Parotid gland (tissue), 1 donor: Measurements from ENCODE around the gene TMEM117.

- PRO-cap: unidirectional peak, minus-strand start at chr12:34311915
Measured at GRCh38 chr12:34311664-34312183, 289.4 kb downstream of the ALG10 start.

DNA sequence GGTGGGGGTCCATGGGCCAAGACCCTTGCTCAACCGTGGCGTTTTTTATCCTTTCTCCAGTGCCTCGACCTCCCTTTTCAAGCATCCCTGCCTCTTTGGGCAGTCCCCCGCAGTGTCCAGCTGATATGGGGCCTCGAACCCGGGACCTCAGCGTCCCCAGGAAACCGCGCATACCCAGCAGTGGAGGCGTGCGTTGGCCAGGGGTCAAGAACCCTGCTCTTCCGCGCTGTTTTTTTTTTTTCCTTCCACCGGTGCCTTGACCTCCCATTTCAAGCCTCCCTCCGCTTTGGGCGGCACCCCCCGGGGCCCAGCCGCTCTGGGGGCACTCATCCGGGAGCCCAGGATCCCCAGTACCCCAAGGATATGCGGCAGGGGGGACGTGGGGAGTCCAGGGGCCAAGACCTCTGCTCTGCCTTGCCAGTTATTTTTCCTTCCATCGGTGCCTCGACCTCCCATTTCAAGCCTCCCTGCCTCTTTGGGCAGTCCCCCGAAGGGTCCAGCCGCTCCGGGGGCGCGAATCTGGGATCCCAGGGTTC lies 325.8 kb downstream of the ALG10 start:
- PRO-cap: no peak

DNA sequence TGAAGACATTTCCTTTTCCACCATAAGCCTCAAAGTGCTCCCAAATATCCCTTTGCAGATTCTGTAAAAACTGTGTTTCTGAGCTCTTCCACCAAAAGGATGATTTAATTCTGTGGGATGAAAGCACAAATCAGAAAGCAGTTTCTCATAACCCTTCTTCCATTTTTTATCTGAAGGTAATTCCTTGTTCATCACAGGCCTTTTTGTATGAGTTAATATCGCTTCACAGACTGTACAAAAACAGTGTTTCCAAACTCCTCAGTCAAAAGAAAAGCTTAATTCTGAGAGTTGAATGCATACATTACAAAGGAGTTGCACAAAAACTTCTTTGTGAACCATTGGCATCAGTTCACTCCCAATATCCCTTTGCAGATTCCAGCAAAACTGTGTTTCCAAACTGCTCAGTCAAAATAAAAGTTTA lies 408.7 kb upstream of the ALG10B start:
- PRO-cap: no peak

DNA sequence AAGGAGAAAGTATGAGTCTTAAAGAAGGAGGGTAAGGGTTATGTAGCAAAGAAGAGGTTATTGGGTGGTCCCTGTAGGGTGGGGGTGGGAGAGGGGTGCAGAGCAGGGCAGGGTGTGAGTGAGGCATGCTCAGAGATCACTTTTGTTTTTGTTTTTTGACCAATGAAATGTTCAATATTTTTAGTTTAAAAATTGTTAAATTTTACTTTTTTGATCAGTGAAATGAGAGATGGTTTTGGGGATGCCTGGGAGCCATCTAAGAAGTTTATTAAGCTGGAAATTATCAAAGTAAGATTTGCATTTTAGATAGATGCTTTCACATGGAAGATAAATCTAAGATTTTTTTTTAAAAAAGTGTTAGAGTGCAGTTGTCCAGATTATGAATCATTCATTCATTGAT lies 185.5 kb upstream of the ALG10B start:
- PRO-cap: no peak

- PRO-cap: no peak
Measured at GRCh38 chr12:38892079-38892296, 13.4 kb downstream of the CPNE8 start.

DNA sequence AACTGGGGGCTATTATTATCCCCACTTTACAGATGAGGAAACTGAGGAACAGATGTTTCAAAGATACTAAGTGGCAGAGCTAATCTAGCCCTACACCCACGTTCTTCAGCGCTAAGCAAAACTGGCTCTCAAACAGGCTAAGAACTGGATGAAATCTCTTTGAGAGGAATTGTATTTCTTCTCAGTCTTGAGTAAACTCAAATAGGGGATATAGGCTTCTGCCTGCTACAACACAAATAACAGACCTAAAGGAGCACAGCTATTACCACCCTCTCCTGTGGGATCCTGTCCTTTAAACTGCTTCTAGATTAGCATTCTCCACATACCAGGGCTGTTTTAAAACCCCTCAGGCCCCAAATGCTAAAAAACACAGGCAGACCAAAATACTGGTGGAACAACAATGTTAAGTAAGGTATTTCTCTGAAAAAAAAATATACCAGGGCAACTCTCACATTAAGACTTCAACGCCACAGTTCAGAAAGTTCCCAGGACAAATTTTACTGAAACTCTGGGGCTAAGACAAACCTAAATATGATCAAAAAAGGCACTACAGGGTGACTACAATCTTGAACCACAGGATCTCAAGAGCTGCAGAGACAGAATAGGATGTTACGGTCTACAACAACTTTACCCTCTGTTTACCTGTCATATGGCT lies 7.4 kb downstream of the CPNE8 start:
- PRO-cap: no peak

- PRO-cap: bidirectional peak, plus-strand start at chr12:38905065, minus-strand start at chr12:38904825; unidirectional peak, plus-strand start at chr12:38905228
Measured at GRCh38 chr12:38904653-38905351, 589 bp downstream of the CPNE8 start.

DNA sequence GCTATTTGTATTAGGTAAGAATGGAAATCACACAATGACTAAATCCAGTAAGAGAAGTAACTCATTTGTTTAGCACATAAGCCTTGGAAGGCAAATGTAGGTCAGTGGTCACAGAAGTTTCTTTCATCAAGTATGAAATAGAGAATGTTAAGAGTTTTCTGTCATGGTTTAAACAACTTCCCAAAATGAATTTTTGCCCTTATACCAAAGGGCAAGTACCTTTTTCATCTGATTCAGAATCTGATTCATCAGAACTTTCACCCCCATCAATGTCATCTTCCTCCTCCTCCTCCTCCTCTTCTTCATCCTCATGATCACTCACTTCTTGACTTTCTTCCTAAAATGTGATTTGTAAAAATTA lies 101.7 kb downstream of the KIF21A start:
- PRO-cap: no peak

GRCh38 chr12:39443765-39443927 lies 726 bp upstream of the KIF21A start:
- PRO-cap: no peak

- PRO-cap: no peak
Measured at GRCh38 chr12:42173906-42174692, 29.4 kb upstream of the GXYLT1 start.

GRCh38 chr12:42177403-42178592 lies 33.1 kb upstream of the GXYLT1 start:
- PRO-cap: no peak

DNA sequence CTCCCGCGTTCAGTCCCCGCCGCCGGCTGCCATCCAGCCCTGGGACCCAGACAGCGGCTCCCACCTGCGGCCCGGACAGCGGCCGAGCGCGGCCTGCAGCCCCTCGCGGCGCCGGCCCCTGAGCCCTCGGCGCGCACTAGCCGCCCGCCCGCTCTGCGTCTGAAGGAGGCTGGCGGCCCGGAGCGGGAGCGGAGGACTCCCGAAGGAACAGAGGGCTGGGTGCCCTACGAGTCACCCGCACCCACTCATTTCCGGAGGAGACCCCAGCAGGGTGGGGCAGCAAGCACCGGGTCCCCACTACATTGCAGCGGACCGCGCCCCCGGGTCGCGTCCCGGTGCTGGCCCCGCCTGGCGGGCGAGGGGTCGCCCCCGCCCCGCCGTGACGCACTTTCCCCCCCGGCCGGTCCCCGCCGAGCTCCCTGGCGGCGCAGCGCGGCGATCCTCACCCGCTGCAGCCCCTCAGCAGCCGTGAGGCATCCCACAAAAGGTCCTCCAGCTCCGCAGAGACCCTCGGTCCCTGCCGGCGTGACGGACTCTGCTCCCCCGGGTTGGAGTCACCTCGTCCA lies 106.2 kb downstream of the PRICKLE1 start:
- PRO-cap: unidirectional peak, minus-strand start at position 304 of the sequence

DNA sequence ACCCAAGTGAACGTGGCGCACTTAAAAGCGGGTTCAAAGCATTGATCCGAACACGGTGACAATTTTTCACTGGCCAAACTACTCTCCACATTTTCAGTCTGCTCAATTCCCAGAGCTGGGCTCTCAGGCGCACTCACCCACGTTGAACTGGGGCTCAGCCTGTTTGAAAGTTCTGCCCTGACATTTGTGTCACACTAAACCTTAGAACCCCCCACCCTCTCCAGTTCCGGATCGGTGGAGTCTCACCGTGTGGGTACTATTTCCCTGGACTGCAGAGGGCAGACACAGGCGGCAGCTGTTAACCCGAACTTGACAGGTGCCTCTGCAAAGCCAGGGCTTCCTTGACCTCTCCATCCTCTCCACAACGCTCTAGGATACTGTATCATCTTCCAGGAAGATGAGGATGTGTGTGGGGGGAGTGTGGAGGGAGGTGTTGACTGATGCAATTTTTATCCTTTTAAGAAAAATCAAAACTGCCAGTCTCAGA lies 1.0 kb upstream of the PRICKLE1 start:
- PRO-cap: no peak

DNA sequence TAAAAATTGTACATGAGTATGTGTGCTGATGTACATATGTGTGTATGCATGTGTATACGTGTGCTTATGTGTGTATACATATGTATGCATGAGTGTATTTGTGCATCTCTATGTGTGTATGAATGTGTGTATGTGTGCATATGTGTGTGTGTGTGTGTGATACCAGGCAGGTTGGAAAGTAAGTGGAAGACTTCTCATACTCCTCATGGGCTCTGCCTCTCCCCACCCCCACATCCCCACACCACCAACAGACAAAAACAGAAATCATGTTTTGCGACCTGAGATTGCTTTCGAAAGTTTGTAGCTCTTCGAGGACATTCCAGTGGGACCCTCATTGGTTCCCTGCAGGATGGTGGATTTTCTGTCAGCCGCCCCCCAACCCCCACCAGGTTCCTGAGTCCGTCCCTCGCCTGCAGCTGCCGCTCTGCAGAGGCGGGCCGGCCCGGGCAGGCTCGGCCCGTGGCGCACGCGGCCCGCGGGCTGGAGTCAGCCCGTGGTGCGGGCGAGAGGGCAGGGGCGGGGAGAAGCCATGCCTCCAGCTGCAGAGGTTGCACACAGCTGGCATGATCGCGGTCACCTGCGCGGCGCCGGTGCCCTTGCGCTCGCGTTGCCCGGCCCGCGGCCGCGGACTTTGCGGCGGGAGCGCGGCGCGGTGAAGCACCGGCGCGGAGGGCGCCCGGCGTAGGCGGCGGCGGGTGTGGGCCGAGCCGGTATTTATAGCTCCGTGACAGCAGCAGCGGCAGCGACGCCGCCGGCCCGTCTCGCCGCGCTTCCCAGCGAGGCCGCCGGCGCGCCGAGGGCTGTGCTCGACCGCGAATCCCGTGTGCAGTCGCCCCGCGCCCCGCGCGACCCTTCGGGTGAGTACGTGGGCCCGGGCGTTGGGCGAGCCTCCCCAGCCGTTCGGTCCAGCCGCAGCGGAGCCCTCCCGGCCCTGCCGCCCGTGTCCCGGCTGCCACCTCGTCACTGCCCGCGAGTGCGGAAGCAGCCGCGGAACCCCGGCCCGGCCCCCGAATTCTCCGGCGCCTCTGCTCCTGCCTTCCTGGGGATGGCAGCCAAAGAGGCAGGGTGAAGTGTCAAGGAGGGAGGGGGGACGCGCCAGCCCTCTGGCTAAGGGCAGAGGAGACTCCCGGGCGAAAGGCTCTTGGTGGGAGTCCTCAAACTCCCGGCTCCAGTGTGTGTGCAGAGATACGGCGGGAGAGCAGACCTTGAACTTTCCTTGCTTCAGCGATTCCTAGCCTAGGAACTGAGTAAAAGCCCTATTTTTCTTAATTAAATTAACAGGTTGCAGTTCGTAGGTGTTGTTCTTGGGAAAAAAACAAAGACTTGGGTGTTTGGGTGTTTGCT lies at the start of gene TMEM117:
TSS of gene TMEM117 (plus strand) at position 742 of the 1,344 bp plus-strand sequence.
- PRO-cap: bidirectional peak, plus-strand start at position 1,068 of the sequence, minus-strand start at position 965 of the sequence

DNA sequence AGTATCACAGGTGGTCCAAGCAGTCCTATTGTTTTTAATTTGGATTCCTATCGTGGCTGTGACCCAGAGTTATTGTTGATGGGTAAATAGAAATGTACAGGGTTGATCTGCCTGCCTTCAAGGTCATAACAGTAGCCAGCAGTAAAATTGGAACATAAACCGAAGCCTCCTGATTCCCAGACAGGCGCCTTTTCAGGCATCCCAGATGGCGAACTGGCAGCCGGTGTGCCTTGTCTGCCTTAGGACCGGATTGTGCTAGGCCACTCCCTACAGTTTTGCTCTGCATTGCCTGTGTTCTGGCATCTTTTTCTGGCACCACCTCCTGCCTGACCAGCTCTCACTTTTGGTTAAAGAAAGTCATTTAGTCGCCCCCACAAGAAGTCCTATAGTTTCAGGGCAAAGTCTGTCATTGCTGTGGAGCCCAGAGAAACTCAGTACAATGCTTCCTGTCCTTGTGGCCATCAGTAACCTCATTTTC lies 22.3 kb downstream of the TMEM117 start:
- PRO-cap: no peak

GRCh38 chr12:43936348-43937216 lies 100.7 kb downstream of the TMEM117 start:
- PRO-cap: no peak

- PRO-cap: no peak
Measured at GRCh38 chr12:44001330-44002020, 165.6 kb downstream of the TMEM117 start.

DNA sequence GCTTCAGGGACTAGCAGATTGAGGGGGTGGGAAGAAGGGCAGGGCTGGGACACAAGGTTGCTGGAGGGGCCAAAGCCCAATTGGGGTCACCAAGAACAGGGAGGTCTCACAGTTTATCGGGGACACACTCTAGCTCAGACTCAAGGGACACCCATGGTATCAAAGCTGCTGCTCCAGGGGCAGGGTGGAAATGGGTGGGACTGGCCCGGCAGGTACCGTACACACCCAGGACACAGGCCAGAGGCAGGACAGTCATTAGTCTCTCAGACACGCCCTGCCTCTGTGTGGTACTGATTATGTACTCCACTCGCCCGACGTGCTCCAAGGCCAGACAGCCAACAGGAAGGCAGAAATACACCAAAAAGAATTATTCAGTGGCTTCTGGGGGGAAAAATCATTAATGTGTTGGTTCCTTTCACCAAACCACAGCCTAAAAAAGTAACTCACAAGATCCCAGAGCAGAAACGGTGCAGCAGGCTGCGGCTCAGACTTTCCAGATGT lies 41.1 kb downstream of the NELL2 start:
- PRO-cap: no peak

DNA sequence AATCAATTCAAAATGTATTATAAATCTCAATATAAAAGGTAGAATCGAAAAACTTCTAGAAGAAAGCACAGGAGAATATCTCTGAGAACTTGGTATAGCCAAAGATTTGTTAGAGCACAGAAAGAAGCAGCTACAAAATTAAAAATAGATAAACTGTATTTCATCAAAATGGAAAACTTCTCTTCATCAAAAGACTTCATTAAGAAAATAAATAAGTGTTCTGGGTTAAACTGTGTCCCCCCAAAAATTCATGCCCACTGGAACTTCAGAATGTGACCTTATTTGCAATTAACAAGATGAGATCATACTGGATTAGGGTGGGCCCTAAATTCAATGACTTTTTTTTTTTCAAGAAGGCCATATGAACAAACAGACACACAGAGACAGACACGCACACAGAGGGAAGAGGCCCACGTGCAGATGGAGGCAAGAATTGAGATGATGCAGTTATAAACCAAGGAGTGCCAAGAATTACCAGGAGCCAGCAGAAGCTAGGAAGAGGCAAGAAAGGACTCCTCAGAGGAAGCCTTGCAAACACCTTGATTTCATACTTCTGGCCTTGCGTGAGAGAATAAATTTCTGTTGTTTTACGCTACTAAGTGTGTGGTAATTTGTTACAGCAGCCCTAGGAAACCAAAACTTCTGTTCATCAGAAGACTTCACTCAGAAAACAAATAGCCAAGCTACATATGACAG lies 33.5 kb downstream of the NELL2 start:
- PRO-cap: no peak

GRCh38 chr12:45306634-45308039 lies 91.2 kb downstream of the ANO6 start:
- PRO-cap: no peak